Ureter (tissue), 1 donor: ENCODE measurements around the genes RCVRN and MYH4.

- PRO-cap: no peak
Observed at GRCh38 chr17:8888453-8889047, 21.1 kb upstream of the PIK3R6 start.

DNA sequence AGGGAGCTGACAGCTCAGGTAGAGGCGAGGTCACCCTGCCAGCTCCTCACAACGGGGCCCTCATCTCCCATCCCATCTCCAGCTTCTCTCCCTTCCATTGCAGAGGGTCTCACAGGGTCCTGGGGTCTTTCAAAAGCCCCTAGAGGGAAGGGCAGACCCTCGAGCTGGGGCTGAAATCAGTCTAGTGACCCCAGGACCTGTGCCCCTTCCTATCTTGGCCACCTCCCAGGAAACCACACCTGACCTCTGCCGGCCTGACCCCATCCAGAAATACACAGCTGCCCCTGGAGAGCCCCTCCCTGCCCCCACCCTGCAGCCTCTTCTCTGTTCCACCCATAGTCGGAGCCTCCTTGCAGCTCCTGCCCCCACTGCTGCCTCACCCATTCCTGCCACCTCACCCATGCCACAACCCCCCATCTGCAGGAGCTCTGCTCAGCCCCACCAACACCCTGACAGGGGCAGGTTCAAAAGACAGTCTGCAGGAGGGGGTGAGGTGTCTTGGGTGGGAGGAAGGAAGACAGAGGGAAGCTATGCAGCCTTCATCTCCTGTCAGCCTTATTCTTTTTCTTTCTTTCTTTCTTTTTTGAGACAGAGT, 23.4 kb downstream of the PIK3R5 start:
- PRO-cap: no peak

GRCh38 chr17:8953412-8953629, 12.2 kb downstream of the PIK3R5 start:
- PRO-cap: no peak

- PRO-cap: no peak
Observed at GRCh38 chr17:8966462-8967700, 1.4 kb upstream of the PIK3R5 start.

GRCh38 chr17:9260821-9261146, 239.5 kb downstream of the NTN1 start:
- PRO-cap: no peak

DNA sequence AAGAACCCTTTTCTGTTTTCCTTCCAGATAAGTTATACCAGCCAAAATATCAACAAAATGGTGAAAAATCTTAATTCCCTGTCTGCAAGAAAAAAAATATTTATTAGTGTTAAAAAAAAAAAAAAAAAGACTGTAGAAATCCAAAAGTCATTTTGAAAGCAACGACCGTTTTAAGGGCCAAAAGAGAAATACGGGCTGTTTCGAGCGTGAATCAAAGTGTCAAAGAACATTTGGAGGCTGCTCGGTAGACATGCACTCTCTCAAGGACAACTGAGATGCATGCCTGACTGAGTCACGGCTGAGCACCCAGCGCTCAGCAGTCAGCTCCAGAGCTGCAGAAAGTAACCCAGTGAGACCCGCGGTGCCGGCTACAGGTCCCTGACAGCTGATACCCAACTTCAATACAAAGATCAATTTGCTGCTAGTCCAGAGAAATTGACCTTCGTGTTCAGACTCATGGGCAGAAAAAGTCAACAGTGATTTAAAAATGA, 215.0 kb downstream of the STX8 start:
- PRO-cap: no peak

- PRO-cap: no peak
Observed at GRCh38 chr17:9537268-9537652, 38.4 kb downstream of the STX8 start.

GRCh38 chr17:9905090-9905490, at the start of gene RCVRN:
Gene RCVRN, minus strand, starts transcription at chr17:9905271.
- PRO-cap: no peak

DNA sequence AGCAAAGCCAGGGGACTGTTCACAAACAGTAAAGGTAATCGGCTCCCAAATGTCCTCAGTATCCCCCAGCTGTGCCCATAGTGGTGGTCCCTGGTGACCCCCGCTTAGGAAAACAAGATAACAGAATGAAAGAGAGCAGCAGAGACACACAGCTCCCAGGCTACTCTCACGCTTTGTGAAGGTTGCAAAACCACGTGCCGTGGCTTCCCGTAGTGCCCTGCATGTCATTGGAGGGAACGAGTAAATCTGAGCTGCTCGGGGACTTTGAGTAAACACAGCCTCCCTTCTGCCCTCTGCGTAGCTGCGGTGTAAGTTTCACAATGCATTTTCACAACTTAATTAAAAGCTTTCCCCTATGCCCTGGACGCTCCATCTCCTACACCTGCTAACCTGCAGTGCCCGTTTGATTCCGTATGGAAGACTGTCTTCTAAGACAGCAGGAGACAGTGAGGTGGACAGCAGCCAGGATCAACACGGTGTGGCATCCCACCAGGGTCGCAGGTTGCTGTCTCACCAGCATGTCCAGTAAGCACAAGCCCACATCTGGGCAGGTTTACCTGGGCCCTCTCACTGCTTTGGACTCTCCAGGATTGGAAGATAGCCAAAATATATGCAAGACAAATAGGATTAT, 116.2 kb upstream of the RCVRN start:
- PRO-cap: no peak

- PRO-cap: no peak
Observed at GRCh38 chr17:10106049-10106520, 92.3 kb downstream of the GAS7 start.

GRCh38 chr17:10119129-10120100, 79.0 kb downstream of the GAS7 start:
- PRO-cap: no peak

GRCh38 chr17:10127614-10128477, 70.6 kb downstream of the GAS7 start:
- PRO-cap: bidirectional peak, plus-strand start at chr17:10128222, minus-strand start at chr17:10128042

- PRO-cap: no peak
Observed at GRCh38 chr17:10209962-10210398, 11.6 kb upstream of the GAS7 start.

DNA sequence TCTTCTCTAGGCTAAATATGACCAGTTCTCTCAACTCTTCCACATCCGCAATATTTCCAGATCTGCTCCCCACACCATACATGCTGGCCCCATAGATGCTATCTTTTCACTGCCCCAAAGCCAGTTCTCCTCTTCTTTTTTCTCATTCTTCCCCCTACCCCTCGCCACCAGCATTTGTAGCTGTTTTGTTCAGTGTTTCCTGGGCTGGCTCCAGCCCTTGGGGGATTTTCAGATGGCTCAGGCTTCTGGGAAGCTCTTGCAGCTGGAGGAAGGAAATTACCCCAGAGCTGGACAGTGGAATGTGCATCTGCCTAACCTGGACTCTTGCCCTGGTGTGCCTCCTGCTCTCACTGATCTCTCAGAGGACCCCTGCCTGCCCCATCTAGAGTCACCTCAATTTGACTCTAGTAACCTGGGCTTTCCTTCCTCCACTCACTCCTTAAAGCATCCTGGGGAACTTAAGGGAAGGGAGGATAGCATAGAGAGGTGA, 82.8 kb downstream of the MYH13 start:
- PRO-cap: no peak

- PRO-cap: no peak
Observed at GRCh38 chr17:10469398-10469666, at the start of gene MYH4. Gene MYH4, minus strand, starts transcription at chr17:10469559.

- PRO-cap: no peak
Observed at GRCh38 chr17:10698327-10698846, 993 bp downstream of the ADPRM start.

DNA sequence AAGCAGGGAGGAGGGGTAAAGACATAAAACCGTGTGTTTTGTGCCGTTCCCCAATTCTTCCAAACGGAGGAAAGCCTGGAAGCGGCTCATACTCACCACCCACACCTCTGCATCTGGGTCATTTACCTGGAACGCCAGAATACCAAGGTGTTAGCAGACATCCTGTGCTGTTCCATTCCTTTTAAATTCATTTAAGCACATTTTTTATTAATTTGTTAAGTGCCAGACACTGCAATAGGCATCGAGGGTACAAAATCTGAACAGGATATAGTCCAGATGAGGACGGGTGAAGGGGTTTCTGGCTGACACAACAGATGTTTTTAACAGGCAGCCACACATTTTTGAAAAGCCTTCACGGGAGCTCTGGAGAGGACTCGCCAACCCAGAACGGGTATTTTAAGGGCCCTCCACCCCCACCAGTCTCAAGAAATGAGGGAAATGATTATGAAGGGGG, 861 bp downstream of the TMEM220 start:
- PRO-cap: no peak

- PRO-cap: no peak
Observed at GRCh38 chr17:10784810-10785140, 19.1 kb downstream of the TMEM238L start.

DNA sequence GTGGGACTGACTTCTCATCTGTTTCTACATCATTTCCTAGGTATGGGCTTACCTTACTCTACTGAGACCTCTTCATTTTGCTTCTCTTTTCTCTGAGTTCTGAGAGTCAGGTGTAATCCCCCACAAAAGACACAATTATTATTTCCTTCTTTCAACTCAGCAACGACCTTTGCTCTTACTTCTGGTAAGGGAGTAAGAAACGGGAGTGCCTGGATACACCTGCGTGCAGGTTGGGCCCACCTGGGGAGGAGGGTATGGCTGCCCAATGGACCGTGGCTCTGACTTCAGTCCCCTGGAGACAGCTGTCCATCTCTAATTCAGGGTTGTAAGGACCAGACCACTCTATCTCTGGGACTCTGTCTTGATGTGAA, 1.4 kb downstream of the TMEM238L start:
- PRO-cap: no peak

DNA sequence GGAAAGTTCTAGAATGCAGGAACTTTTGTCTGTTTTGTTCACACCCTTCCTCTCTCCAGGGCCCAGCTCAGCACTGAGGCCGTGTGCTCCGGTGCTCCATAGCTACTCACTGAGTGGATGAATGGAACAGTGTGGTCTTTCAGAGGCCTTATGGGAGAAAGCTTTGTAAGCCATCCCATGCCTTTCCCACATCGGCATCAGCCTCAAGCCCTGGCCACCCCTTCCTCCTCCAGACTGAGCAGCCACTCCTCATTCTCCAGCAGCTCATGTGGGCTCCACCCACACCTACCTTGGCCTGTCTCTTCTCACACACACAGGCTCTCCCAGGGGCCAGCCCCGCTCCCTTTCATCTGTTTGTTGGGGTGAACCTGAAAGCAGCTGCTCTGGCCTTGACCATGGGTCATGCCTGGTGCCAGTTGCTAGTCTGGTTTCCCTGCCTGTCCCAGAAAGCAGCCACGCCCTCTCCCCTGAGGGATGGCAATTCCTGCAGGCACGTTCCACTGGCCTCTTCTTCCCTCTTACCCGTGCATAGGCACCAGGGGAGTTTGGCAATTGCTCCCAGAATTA, 11.3 kb upstream of the TMEM238L start:
- PRO-cap: no peak